ENCODE measurements around the genes OR7G1, ZNF317, CDC37, KRI1 and AP1M2.

- RRBS = no CpG with 5 or more reads among the region's 15 CpGs
These were observed 9.8 kb downstream of the ADAMTS10 start for GRCh38 chr19:8600791-8601131.

DNA sequence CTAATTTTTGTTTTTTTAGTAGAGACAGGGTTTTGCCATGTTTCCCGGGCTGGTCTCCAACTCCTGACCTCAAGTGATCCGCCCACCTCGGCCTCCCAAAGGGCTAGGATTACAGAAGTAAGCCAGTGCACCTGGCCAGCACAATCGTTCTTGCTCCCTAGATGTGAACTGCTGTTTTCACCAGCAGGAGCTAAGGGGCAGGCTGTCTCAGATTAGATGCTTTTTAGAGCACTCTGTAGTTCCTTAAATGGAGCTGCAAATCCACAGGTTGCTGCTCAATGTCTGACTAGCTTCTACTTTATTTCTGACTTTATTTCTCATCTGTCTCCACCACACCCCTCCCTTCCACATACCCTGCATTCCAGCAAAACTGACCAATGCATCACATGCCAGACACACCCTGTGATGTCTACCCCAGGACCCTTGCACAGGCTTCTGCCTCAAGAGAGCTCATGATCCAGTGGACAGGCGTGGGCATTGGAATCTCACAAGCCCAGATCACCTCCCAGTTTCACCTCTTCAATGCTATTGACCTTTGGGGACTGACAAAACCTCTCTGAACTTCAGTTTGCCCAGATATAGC, 36.5 kb upstream of the OR1M1 start:
- RRBS = no CpG with 5 or more reads among the region's 5 CpGs

DNA sequence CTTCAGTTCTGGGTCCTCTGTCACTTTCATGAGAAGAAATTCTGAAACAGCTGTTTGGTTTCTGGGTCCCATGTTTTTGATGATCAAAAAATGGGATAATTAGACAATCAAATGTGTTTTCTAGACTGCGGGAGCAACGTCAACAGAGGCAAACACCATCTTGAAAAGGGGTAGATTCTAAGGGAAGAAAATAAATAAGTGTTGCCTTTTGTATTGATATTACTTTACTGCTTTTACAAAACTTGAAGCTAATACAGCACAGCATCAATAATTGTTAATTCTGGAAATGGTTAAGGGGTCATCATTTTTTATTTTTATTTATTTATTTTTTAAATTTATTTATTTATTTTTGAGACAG, at the start of gene OR7G1:
OR7G1 (minus strand) TSS at position 72 of the 358 bp plus-strand sequence.
- RRBS = no CpG with 5 or more reads among the region's 2 CpGs

GRCh38 chr19:9140156-9140962, at the start of gene ZNF317:
Gene ZNF317 (plus strand): TSS chr19:9140397.
- RRBS = no CpG with 5 or more reads among the region's 47 CpGs

DNA sequence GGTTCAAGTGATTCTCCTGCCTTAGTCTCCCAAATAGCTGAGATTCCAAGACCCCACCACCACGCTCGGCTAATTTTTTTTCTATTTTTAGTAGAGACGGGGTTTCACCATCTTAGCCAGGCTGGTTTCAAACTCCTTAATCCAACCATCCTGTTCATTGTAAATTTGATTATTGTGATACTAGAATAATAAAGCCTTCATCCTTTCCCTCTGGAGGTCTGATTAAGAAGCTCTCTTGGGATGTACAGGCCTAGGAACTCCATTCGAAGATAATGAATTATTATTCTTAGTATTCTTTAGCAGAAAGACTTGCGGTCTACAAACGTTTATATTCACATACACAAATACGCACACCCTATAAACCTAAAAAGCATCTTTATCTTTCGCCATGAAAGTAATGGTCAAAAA, 696 bp downstream of the ZNF426 start:
- RRBS = no CpG with 5 or more reads among the region's 8 CpGs

DNA sequence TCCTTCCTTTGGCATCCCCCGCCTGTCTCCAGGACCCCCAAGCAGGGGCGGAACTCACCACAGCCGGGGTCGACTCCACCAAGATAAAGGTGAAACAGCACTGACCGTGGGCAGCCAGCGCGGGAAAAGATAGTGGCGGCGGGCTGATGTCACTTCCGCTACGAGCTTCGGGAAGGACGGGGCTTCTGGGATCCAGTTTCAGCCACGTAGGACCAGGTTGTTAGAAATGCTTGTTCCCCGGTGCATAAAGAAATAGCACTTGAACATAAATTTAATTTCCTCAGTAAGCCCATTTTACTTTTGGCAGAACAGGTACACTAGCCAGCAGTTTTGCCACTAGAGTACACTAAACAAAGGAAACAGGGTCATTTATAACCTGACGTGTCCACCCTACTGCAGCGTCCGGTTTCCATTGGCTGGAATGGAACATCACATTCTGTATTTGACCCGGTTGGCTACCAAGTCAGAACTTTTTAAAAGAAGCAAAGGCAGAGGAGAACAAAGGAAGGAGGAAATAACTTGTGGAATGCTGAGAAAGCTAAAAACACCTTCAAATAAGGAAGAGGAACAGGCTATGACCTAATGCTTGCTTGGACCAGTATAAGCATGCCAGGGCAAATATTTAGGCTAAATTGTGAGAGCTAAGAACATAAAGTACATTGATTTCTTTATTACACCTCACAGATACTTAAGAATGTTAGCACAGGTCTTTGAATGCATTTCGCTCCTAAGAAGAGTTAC, 25.6 kb upstream of the ZNF562 start:
- RRBS = 29% methylated on average over 1 of the region's 20 CpGs

DNA sequence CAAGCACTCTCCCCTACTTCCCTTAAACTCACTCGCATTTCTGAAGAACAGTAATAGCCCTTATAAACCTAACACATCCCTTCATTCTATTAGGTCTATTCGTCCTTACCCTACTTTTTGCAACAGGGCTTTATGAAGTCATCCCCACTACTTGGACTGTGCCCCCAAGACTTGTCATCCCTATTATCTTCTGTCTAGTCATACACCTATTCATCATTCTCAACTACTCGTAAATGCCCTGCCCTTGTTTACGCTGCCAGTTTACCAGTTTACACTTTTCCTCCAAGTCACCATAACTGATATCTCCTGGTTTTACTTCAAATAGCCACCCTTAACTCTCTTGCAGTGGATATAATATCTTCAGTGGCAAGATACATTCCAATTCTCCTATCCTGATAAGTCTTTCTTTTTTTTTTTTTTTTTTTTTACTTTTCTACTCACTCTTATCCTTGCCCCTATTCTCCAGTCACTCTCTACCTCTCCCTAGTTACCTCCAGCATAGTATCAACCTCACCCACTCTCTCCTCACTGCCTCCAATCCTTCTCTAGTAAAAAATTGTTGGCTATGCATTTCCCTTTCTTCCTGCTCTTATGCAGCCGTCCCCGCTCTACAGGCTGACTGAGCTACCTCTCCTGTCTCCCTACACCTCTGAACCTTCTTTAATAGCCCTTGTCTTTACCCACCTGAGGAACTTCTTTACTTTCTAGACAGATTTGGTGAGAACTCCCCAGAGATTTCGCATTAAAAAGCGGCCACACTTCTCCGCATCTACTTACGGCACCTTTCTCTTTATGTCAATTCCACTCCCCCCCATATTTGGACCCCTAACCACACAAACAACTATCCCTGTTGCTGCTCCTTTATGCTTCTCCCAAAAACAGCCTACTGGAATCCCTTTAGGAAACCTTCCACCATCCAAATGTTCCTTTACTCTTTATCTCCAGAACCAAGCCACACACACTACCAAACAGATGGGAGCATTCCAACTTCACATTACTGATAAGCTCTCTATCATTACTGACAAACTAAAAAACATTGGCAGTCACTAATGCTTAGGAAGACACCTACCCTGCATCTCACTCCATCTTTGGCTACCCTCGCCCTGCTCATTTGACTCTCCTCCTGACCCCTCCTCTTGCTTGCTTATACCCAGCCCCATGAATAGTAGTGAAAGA, 19.0 kb downstream of the ZNF846 start:
- RRBS = no CpG with 5 or more reads among the region's 11 CpGs

GRCh38 chr19:9836128-9836327, 910 bp downstream of the PIN1 start:
- RRBS = no CpG with 5 or more reads among the region's 3 CpGs

DNA sequence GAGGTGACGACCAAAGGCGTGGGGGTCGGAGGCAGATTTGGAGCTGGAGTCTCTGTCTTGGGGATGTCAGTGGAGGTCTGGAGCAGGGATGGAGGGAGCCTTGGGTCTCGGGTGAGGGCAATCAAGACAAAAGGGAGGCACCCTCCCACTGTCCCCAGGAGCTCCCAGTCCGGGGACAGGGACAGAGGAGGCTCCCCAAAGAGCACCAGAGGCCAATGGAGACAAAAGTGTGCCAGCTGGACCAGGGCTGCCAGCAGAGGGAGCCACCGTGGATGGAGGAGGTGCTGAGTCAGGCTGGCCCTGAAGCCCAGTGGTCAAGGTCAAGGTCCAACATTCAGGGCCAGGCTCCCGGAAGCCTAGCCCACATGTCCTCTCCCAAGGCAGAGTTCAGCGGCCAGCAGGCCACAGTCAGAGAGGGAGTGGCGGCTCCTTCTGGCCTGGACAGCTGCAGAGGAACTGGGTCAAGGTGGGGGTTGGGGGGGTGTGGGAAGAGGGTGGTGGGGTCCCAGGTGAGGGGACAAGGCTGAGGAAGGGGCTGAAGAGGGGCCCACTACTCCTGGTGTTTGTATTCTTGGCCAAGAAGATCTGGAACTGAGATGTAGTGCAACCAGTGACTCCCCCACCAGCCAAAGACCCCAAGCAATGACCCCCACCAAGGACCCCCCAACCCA, 8.4 kb downstream of the COL5A3 start:
- RRBS = no CpG with 5 or more reads among the region's 9 CpGs

GRCh38 chr19:10037136-10037745, 24.0 kb downstream of the RDH8 start:
- RRBS = no CpG with 5 or more reads among the region's 8 CpGs

DNA sequence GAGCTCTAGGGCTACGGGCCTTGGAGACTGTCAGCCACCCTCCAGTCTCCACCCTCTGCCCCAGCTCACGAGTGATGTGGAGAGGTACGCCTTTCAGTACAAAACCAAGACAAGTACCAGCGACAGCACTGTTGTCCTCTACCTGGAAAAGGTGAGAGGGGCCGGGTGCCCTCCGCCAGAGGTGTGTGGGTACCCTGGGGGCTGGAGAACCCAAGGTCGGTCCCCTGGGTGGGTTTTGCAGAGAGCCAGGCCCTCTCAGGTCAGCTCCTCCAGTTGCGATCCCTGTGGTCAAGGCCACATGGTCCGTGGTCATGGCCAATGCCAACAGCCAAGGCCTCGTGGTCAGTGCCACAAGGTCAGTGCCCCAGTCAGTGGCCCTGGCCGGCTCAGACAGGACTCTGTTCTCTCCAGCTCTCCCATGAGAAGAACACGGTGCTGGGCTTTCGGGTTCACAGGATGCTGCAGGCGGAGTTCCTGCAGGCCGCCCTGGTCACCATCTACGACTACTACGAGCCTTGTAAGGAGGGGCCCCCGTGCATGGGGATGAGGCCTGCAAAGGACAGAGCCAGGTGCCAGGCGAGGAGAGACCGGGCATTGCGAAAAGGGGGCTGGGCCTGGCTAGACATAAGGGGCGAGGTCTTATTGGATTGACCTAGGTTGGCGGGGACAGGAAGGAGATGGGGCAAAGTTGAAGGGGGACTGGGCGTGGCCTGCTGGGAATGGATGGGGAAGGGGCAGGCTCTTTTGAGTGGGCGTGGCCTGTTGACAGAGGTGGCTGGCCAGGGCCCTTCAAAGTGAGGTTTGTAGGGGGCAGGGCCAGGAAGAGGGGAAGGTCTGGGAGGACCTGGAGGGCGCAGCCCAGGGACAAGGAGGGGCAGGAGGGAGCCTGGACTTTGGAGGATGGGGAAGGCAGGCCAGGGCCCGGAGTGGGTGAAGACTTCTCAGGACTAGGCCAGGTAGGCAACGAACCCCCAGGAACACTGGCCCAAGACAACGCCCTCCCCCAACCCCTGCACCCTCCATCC, 15.2 kb upstream of the SHFL start:
- RRBS = 22% methylated on average over 1 of the region's 29 CpGs

DNA sequence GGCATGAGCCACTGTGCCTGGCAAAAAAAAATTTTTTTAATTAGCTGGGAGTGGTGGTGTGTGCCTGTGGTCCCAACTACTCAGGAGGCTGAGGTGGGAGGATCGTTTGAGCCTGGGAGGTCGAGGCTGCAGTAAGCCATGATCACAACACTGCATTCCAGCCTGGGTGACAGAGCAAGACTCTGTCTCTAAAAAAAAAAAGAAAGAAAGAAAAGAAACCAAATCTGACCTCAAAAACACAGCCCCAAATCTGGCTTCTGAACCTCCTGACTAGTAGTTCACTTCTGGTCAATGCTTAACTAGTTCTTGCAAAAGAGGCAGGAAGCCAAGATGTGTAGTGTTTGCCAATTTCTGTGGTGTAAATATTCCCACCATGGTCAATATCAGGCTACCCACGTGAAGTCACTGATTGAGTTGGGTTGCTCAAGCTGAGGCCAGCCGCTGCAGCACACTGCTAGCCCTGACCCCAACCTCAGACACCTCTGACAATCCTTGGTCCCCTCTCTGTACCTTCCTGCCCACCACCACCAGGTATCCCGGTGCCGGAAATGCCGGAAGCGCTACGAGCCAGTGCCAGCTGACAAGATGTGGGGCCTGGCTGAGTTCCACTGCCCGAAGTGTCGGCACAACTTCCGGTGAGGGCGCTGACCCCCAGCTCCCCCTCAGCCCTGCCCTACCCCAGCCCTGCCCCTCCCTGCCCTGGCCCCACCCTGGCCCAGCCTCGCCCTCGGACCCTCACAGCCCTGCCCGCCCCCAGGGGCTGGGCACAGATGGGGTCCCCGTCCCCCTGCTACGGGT, 4.8 kb downstream of the SHFL start:
- RRBS = 97% methylated on average over 6 of the region's 18 CpGs

DNA sequence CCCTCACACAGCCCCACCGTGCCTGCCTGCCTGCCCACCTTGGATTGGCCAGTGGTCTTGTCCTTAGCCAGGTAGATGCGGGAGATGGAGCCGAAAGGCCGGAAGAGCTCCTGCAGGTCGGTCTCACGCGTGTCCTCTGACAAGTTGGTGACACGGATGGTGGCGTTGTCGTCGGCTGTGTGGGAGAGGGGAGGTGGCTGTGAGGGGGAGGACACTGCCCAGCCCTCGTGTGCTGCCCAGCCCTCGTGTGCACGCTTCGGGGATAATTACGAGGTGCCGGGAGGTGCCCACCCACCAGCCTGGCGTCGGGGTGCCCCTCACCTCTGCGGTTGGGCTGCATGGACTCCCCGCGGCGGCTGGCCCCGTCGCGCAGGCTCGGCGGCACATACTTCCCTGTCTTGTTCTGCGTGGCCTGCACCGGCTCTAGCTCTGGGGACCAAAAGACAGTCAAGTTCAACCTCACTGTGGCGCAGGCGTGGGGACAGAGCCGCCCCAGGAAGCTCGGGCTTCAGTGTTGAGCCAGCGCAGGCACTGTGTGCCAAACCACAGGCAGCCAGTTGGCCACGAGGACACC, 4.0 kb downstream of the EIF3G start:
- RRBS = no CpG with 5 or more reads among the region's 36 CpGs

DNA sequence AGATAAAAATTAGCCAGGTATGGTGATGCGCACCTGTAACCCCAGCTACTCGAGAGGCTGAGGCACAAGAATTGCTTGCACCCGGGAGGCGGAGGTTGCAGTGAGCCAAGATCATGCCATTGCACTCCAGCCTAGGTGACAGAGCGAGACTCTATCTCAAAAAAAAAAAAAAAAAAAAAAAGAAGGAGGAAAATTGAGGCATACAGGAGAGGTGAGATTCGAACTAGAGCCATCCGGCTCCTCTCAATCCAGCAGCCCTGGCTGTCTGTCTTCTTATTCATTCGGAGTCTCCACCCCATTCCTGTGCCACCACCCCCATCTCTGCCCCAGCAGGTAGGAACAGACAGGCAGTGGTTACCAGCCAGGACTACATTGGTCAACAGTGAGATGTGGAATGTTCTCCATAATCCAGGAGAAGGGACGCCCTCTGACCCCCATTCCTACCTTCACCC, 6.5 kb upstream of the S1PR2 start:
- RRBS = no CpG with 5 or more reads among the region's 9 CpGs

DNA sequence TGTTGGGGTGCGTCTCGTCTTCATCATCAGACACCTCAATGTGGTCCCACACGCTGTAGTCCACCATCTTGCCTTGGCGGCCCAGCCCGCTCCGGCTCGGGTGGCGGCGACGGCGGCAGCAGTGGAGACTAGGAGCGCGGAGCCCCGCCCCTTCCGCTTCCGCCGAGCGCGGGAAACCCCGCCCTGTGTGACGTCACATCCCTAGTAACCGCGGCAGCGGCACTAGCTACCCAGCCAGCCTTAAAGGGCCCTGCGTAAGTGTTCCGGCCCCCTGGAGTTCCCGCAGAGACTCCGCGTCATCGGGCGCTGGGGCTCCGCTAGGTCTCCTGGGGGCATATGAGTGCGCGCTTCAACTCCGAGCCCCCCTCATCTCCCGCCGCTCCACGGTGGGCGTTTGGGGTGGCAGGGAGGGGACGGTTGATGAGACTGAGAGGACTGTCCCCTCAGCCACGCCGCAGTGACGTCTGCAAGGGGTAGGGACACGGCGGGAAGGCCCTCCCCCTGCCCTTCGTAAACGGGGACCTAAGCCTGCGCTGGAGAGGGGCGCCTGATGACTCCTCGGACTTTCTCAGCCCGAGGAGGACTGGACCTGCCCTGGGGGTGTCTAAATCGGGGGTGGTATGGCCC, at the start of gene CDC37:
CDC37 (minus strand) TSS at position 130 of the 627 bp plus-strand sequence.
- RRBS = no CpG with 5 or more reads among the region's 52 CpGs

DNA sequence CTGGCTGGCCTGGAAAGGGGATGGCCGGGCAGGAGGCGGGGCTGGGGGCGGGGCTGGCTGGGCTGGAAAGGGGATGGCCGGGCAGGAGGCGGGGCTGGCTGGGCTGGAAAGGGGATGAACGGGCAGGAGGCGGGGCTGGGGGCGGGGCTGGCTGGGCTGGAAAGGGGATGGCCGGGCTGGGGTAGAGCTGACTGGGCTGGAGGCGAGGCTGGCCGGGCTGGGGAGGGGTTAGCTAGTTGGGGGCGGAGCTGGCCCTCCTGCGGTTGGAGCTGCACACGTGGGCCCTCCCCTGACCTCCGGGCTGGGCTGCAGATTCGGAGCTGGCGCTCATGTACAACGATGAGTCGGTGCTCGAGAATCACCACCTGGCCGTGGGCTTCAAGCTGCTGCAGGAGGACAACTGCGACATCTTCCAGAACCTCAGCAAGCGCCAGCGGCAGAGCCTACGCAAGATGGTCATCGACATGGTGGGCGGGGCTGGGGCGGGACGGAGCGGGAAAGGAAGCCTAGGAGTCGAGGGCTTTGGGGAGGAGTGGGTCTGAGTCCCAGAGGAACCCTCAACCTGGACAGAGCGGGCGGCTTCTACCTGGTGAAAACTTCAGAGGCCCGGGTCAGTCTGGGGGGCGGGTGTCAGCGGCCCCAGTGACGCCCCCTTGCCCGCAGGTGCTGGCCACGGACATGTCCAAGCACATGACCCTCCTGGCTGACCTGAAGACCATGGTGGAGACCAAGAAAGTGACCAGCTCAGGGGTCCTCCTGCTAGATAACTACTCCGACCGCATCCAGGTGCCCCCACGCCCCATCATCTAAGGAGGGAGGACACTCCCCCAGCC, 41.1 kb downstream of the PDE4A start:
- RRBS = 5% methylated on average over 11 of the region's 42 CpGs

DNA sequence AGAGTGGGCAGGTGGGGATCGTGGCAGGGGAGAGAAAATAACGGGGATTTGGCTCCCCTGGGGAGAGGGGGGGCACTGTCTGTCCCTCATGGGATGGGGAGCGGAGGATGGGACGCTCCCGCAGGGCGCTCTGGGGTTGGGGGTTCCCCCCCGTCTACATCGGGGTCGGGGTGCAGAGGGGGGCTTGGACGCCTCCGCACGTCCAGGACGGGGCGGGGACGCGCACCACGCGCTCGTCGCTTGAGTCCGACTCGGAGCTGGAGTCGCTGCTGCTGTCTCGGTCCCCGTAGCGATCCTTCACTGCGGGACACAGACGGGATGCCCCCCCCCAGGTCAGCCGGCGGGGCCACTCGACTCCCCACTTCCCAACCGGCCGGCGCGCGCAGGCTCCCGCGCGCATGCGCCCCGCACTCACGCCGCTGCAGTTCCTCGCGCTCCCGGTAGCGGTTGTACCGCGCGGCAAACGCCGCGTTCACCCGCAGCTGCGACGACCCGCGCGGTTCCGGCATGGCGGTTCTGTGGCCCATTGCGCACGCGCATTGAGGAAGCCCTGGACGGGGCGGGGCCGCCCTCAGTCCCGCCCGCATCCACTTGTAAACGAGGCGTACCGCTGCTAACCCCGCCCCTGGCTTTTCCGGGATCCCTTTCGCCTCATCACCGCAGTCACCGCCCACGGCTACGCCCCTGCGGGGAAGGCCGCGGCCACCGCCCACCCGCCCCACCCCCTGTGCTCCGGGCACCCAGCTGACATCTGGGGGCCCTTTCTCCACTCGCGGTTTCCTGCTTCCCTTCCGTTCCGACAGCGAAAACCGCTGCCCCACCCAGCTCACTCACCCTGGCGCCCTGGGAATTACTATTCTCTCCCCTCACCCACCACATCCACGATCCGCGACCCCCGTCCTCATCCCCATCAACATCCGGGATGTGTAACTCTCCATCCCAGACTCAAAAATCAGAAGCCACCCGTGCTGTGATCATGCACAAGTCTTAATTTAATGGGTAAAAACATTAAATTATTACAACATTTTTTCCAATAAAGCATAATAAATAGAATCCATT, at the start of gene KRI1:
KRI1 (minus strand) TSS at position 520 of the 1,059 bp plus-strand sequence.
- RRBS = 1% methylated on average over 36 of the region's 98 CpGs

- RRBS = no CpG with 5 or more reads among the region's 32 CpGs
These were observed at the start of gene AP1M2 for GRCh38 chr19:10586910-10587474. Gene AP1M2 (minus strand): TSS chr19:10587312.

DNA sequence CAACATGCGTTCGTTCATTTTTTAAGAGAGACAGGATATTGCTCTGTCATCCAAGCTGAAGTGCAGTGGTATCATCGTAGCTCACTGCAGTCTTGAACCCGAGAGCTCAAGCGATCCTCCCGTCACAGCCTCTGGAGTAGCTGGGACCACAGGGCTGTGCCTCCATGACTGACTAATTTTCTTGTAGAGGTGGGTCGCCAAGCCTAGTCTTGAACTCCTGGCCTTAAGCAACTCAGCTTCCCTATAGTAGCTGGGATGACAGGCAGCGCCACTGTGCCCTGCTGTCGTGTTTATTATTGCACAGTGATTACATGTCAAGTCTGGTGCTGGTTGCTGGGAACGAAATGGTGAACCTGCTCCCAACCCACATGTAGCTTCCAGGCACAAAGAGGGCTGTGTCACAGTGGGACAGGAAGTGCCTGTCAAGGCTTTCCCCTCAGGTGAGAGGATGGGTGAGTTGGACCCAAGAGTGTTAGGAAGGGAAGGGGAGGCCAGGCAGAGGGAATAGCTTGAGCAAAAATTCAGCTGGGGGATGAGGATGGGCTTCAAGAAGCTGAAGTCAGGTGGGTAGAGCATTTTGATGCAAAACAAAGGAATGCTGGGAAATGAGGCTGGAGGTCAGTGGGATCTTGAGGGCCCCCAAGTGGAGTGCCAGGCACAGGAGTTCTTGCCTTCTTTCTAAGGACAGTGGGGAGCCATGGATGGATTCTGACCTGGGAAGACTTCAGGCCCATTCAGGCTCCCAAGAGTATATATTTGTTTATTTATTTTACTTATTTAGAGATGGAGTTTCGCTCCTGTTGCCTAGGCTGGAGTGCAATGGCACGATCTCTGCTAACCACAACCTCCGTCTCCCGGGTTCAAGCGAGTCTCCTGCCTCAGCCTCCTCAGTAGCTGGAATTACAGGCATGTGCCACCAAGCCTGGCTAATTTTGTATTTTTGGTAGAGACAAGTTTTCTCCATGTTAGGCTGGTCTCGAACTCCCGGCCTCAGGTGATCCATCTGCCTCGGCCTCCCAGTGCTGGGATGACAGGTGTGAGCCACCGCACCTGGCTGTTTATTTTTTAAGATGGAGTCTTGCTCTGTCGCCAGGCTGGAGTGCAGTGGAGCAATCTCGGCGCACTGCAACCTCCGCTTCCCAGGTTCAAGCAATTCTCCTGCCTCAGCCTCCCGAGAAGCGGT, 8.4 kb upstream of the QTRT1 start:
- RRBS = no CpG with 5 or more reads among the region's 25 CpGs

GRCh38 chr19:10694312-10695423, 6.6 kb upstream of the QTRT1 start:
- RRBS = no CpG with 5 or more reads among the region's 29 CpGs

Data from GM19240 (cell line).